Aortic smooth muscle cell (primary cell): ENCODE data around the gene SLC14A1.

DNA sequence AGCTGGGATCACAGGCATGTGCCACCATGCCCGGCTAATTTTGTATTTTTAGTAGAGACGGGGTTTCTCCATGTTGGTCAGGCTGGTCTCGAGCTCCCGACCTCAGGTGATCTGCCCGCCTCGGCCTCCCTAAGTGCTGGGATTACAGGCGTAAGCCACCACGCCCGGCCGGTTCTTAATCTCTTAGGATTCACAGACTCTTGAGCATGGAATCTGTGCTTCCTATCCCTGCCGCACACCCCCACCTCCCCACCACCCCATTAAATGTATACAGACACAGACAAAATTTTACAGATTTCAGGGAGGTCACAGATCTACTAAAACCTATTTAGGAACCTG lies 732 bp upstream of the INO80C start:
- RRBS, result no CpG with 5 or more reads among the region's 11 CpGs

DNA sequence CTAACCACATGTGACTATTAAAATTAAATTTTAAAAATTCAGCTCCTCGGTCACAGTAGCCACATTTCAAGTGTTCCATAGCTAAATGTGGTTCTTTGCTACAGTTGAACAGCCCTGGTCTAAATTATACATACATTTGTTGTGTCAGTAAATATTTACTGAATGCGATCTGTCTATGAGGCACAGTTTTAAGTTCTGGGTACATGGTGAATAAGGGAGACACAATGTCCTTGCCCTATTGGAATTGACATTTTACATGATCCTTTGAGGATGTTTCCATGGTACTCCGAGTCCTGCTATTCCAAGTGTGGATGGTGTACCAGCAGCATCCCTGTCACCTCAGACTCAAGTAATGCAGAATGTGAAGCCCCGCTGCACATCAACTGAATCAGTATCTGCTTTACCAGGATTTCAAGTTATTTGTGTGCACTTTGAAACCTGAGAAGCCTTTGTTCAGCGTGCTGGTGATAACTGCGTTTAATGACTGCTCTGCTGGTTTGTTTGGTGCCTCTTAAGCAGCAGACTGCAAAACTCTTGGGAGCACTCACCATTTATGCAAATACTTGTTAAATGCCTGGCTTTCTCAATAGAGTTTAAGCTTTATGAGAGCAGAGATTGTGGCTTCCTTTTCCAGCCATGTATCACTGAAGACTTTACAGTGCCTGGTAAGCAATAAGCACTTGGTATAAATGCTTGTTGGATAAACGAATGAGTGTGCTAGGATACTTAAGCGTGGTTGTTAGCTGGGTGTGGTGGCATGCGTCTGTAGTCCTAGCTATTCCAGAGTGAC lies 1.5 kb downstream of the GALNT1 start:
- RRBS, result no CpG with 5 or more reads among the region's 9 CpGs

DNA sequence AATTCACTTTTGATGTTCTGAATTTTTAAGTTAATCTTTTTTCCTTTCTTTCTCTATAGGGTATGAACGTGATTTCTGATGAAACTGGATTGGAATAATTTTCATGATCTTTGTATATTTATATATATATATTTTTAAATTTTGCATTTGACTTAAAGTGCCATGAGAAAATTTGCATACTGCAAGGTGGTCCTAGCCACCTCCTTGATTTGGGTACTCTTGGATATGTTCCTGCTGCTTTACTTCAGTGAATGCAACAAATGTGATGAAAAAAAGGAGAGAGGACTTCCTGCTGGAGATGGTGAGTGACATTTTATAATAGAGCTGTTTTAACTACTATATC lies 72.9 kb downstream of the GALNT1 start:
- RRBS, result no CpG with 5 or more reads among the region's 1 CpG

GRCh38 chr18:35692923-35693912 lies 111.7 kb downstream of the GALNT1 start:
- RRBS, result no CpG with 5 or more reads among the region's 7 CpGs

DNA sequence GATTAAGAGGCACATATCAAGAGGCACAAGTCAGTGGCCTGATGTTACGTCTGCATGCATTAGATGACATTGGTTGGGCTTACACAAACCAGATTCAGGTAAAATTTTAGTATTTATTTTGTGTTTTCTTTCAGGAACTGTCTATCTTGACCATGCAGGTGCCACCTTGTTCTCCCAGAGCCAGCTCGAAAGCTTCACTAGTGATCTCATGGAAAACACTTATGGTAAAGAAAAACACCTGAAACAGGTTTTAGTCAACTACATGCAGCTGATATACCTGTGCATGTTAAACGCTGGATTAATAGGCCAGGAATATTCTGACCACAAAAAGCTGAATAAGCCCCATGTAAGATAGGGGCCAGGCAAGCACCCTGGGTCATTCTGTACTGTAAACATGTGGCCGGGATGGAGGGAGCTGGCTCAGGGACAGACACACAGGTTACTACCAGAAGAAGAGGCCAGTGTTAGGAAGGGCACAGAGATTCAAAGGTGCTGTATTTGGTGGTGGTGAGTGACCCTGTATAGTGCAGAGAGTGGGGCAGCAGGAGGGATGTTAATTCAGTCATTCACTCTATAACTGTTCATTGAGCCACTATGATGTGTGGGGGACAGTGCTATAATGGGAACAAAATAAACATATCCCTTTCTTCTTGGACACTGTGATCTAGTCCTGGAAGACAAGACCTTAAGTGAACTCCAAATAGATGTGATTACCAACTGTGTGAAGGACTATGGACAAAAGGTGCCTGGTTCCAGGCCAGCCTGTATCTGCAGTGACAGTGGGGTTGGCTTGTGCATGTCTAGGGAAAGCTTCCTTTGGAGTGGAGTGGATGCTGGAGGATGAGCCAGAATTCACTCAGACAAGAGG lies 8.1 kb downstream of the MOCOS start:
- RRBS, result no CpG with 5 or more reads among the region's 4 CpGs

GRCh38 chr18:36296312-36296959 lies 1.1 kb upstream of the FHOD3 start:
- RRBS, result no CpG with 5 or more reads among the region's 31 CpGs

DNA sequence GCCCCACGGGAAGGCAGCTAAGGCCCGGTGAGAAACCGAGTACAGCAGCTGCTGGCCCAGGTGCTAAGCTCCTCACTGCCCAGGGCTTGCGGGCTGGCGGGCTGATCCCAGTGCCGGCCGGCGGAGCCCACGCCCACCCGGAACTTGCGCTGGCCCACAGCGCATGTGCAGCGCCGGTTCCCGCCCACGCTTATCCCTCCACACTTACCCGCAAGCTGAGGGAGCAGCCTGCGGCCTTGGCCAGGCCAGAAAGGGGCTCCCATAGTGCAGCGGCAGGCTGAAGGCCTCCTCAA lies 1152.9 kb upstream of the CELF4 start:
- RRBS, result 48% methylated on average over 3 of the region's 19 CpGs

- RRBS, result no CpG with 5 or more reads among the region's 3 CpGs
These were observed 570.8 kb downstream of the PIK3C3 start for GRCh38 chr18:42525761-42526398.

- RRBS, result no CpG with 5 or more reads among the region's 3 CpGs
These were observed 38.9 kb downstream of the SETBP1 start for GRCh38 chr18:44719475-44720037.

DNA sequence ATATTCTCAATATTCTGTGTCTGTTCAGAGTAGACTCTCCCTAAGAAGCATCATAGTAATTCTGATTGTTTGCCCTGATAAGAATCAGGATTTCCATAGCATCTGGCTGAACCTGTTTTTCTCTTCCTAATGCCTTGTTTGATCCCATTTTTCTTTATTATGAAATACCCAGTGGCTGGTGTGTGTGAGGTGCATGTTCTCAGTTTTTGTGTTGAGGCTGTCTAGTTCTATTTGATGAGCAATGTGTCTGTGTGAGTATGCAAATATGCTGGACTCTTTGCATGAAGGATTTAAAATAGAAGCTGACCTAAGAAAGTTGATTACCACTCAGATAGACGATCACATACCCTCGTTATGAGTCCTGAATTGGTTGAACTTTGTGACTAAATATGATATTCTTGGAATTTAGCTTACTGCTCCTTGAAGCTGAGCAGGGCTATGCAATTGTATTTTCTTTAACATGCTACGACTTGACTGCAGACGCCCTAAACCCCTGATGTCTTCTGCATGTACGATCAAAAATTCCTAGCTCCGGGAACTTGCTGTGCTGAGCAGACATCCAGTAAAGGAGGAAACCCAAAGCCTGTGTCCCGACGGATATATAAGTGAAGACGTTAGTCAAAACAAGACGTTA lies 51.3 kb downstream of the SETBP1 start:
- RRBS, result no CpG with 5 or more reads among the region's 10 CpGs

GRCh38 chr18:44772361-44772881 lies 91.7 kb downstream of the SETBP1 start:
- RRBS, result no CpG with 5 or more reads among the region's 7 CpGs

DNA sequence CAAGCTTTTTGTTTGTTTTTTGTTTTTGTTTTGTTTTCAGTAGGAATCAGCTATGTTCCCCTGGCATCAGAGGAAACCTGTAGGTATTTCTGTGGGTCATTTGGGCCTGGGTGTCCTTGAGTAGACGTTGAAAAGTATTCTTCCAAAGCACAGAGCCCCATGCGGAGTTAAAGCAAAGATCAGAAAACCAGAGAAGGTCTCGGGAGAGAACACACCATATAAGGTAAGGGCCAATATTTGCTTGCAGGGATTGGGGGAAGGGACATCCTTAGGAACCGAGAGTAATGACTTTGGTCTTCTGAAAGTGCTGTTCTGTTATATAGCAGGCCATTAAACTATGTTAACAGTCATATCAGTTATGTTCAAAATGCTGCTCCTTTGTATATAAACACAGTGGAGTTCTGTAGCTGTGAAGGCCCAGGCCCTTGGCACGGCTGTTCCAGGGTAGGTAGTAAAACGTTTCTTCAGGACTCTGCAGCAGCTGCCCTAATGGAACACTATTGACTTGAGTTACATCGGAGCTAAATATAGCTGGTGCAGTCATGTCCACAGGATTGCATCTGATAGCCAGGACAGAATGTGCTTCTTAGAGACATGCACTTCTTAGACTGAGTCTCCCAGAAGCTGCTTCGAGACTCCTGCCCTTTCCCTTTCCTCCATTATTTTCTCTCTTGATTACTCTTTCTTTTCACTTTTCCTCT lies 122.3 kb downstream of the SETBP1 start:
- RRBS, result no CpG with 5 or more reads among the region's 8 CpGs

DNA sequence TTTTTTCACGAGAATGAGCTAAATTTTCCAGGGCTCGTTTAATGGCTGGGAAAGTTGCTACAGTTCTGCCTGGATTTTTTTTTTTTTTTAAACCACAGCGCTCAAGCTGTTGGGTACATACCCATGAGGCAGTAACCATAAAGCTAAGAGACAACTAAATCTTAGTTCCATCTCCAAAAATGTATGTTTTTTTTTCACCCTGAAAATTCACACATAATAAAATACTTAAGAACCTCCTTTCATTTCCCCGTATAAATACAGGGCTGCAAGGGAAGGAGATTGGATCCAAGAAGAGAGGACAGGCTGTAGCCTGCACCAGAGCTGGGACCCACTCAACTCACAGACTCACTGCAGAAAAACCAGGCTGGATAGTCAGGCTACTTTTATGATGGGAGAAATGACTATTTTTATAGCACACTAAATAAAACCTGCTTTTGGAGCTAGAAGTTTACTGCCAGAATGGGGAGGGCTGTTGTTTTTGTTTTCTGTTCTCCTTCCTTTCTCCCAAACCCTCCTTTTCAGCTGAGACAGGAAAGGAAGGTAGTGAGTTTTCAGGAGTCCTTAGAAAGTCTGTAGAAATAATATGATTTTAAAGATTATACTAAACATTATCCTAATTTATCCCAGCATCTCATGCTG lies 244.5 kb downstream of the SETBP1 start:
- RRBS, result no CpG with 5 or more reads among the region's 4 CpGs

GRCh38 chr18:45637836-45638446 lies 22.7 kb downstream of the SLC14A2 start:
- RRBS, result no CpG with 5 or more reads among the region's 10 CpGs

DNA sequence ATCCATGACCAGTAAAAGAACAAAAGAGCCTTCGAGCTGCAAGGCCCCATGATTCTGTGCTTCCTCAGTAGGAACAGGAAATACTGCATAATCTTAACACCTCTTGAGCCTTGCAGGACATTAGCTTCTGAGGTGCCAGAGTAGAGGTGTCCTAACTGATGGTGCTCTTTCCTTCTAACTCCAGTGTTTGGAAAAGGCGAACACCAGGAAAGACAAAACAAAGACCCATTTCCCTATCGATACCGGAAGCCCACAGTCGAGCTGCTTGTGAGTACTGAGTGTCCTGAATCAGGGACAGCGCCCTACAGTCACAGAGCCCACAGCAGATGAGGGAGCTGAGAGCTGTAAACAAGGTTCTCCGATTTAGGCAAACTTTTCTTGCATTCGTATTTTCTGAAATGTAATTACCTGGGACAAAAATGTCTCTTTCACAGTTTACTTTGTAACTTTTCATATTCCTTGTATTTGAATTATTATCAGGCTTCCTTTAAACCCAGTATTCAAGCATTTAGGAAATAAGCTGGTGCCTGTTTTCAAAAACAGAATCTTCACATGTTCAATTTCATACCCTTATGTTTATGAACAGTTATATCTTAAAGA lies 50.8 kb downstream of the SLC14A2 start:
- RRBS, result no CpG with 5 or more reads among the region's 8 CpGs

DNA sequence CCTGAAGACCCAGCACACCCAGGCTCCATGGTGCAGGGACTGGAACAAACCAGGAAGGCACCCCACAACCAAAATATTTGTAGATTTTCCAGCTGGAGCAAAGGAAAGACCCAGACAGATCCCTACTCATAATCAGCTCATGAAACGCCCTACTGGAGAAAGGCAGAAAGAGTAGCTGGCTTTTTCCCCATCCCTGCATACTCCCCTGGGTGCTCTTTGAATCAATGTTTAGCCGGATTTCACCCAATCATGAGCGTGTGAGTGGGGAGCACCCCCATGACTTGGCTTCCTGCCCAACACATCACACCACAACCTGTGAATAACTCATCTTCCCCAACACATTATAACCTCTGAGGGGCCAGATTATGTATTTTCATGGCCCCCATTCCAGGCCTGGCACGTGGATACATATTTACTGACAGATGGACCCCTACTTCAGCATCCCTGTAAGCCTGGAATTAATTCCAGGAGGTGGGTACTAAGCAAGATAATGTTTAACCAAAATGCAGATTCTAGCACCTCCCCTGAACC lies 35.1 kb upstream of the SLC14A1 start:
- RRBS, result no CpG with 5 or more reads among the region's 4 CpGs

DNA sequence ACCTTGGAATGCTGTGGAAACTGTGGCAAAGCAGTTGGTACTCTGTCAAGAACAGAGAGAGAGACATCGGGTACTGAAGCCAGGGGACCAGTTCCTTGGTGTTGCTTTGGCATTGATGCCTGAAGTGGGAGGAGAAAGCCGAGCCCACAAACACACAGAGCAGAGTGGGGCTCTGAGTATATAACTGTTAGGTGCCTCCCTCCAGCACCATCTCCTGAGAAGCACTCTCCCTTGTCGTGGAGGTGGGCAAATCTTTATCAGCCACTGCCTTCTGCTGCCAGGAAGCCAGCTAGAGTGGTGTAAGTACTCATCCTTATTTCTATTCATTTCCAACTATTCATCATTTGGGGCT lies at the start of gene SLC14A1:
Gene SLC14A1, plus strand, starts transcription at position 207 of the 352 bp plus-strand sequence.
- RRBS, result no CpG with 5 or more reads among the region's 3 CpGs

- RRBS, result no CpG with 5 or more reads among the region's 1 CpG
These were observed 42.8 kb upstream of the SIGLEC15 start for GRCh38 chr18:45782653-45783011.

GRCh38 chr18:45803158-45803561 lies 22.3 kb upstream of the SIGLEC15 start:
- RRBS, result no CpG with 5 or more reads among the region's 2 CpGs